Penis (tissue), 1 donor: ENCODE data around the genes ADAP2, NF1 and EVI2B.

DNA sequence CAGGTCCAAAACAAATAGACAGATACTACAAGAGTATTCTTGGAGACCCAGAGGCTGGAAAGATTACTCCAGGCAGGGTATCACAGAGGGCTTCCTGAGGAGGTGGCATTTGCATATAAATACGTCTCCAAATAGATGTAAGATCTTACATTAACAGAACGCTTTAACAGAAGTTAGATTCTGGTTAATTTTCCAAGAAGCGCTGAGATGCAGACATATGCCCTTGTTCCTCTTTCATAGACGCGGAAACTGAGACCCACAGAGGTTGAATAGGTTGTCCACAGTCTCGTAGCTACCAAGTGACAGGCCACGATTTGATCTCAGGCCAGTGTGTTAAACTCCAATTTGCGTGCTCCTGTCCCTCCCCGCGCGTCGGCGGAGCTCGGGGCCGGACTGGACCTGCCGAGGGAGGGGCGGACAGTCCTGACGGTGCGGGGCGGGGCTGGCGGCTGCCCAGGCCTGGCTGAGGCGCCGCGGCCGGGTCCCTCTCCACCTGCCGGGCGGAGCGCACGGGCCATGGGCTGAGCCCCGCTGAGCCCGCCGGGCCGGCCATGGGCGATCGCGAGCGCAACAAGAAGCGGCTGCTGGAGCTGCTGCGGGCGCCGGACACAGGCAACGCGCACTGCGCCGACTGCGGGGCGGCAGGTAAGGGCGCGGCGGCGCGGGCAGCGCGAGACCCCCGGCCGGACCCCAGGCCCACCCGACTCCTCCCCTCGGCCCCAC lies at the start of gene ADAP2:
Gene ADAP2, plus strand, starts transcription at position 482 of the 723 bp plus-strand sequence.
- PRO-cap = unidirectional peak, plus-strand start at position 492 of the sequence

GRCh38 chr17:30939021-30939711 lies 17.4 kb downstream of the ADAP2 start:
- PRO-cap = no peak

GRCh38 chr17:31094837-31095742 lies at the start of gene NF1:
Gene NF1, plus strand, starts transcription at chr17:31094977.
- PRO-cap = bidirectional peak, plus-strand start at chr17:31094977, minus-strand start at chr17:31094811; bidirectional peak, plus-strand start at chr17:31095287, minus-strand start at chr17:31095219; bidirectional peak, plus-strand start at chr17:31095661, minus-strand start at chr17:31095475

DNA sequence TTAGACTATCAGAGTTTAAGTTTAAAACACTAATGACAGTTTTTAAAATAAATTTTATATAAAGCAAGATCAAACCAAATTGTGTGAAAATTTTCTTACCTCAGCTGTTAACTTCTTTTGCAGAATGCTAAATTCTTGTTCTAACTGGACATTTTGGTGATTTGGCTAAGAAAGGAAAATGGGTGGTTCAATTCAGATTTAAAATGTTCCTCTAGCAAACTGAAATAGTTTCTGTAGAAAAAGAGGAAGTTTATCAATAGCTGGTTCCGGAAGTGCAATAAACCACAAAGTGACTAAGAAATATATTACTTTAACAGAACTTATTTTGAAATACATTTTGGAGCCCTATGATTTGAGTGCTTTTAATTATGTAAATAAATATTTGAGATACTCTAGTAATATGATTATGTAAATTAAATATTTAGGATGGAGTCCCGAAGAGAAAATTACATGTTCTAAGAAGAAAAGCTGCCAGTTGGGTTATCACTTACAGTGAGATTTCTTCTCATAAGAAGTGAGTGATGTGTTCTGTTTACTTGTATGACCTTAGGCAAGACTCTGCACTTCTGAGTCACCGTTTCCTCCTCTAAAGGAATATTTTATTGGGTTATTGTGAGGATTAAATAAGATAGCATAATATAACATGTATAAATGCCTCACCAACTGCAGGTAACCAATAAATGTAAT lies at the start of gene EVI2B:
Gene EVI2B, minus strand, starts transcription at position 175 of the 687 bp plus-strand sequence.
- PRO-cap = no peak

DNA sequence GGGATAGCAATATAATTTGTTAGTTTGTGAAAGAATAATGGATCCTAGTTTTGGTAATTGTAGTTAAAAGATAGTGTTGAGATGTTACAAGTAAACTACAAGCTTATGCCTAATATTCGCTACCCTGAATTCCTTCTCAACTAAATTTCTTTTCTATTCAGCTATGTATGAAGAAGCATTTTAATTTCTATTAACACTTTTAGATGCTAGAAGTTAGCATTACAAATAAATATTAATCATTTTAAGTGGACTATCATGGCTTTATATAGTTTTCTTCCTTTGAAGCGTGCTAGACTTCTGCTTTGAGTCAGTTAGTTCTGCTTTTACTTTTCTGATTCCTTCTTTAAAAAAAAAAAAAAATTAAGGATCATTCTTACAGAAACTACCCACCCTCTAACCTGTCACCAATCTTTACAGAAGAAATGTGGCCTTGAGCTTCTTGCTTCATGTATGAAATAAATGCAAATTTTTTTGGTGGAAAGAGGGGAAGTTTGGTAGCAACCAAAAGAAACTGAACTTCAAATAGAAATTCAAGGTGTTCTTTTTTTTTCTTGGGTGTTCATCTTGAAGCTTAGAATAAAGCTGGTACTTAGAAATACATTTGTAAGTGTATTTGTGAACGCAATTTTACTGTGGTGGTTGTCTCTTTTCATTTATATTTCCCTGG lies 2.3 kb downstream of the EVI2A start:
- PRO-cap = no peak

GRCh38 chr17:31413971-31414496 lies 22.6 kb downstream of the RAB11FIP4 start:
- PRO-cap = no peak

GRCh38 chr17:31431430-31431915 lies 40.0 kb downstream of the RAB11FIP4 start:
- PRO-cap = no peak

GRCh38 chr17:31431997-31432693 lies 40.7 kb downstream of the RAB11FIP4 start:
- PRO-cap = no peak

GRCh38 chr17:31479930-31480592 lies 88.6 kb downstream of the RAB11FIP4 start:
- PRO-cap = no peak

- PRO-cap = no peak
Observed at GRCh38 chr17:31508563-31509356, 117.3 kb downstream of the RAB11FIP4 start.

DNA sequence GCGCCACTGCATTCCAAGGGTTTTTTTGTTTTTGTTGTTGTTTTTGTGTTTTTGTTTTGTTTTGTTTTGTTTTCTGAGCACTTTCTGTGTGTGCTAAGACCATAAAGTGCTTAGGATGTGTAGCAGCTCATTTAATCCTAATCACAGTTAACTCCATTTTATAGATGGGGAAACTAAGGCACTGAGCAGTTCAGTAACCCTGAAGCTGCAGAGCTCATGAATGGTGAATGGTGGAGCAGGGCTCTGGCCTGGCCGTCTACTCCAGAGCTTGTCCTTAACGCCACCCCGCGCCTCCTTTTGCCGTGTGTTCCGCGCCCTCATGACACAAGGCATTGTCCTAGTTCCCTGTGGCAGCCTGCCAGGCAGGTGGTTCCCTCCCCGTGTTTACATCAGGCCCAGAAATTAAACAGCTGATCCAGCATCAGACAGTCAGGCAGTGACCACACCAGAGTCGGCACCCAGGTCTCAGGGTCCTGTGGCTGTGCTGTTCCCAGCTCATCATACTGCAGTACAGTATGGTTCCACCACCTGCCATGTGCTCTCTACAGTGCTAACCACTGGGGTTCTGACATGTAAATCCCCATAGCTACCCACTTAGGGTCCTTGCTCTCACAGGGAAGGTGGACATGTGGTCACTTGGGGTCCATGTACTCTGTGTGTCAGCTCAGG lies 119.6 kb downstream of the RAB11FIP4 start:
- PRO-cap = no peak

DNA sequence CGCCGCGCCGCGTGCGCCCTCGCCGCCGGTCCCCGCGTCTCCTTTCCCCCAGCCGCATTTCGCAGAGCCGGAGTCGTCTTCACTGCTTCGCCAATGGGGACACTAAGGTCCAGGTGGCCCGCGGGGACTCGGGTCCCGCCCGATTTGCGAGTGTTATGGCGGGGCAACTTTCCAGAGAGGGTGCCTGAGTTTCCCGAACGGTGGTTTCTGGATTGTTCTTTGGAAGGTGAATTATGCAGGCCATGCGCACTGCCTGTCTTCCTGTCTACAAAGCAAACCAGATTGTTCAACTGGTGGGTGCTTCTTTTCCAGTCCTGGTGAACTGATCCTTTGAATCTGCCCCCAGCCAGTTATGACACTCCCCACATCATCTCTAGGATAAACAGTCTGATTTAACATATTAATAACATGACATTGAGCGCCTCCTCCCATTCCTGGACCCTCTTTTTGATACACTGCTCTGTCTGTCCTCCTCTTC lies 158.9 kb downstream of the RAB11FIP4 start:
- PRO-cap = no peak

DNA sequence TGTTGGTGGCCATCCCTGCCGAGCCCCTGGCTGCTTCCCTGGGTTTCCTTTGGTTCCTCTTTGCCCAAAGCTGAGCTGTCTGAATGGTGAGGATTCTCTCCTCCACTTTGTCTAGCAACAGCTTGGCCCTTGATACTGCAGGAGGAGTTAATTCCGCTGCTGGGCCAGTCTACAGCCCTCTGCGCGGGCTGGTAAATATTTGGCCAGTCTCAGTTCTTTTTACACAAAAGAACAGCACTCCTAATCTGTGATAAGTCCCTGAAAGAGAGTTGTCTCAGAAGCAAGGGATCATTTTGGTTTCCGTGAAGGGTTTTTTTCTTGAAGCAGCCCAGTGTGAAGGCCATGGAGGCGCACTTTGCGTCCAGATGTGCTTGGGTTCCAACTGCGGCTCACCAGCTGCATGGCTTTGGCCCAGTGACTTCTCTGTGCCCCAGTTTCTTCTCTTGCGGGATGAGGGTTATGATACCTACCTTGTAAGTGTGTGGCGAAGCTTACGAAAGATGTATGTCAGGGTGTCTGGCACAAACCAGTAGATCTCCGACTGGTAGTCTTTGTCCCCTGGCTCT lies 171.1 kb downstream of the RAB11FIP4 start:
- PRO-cap = no peak

DNA sequence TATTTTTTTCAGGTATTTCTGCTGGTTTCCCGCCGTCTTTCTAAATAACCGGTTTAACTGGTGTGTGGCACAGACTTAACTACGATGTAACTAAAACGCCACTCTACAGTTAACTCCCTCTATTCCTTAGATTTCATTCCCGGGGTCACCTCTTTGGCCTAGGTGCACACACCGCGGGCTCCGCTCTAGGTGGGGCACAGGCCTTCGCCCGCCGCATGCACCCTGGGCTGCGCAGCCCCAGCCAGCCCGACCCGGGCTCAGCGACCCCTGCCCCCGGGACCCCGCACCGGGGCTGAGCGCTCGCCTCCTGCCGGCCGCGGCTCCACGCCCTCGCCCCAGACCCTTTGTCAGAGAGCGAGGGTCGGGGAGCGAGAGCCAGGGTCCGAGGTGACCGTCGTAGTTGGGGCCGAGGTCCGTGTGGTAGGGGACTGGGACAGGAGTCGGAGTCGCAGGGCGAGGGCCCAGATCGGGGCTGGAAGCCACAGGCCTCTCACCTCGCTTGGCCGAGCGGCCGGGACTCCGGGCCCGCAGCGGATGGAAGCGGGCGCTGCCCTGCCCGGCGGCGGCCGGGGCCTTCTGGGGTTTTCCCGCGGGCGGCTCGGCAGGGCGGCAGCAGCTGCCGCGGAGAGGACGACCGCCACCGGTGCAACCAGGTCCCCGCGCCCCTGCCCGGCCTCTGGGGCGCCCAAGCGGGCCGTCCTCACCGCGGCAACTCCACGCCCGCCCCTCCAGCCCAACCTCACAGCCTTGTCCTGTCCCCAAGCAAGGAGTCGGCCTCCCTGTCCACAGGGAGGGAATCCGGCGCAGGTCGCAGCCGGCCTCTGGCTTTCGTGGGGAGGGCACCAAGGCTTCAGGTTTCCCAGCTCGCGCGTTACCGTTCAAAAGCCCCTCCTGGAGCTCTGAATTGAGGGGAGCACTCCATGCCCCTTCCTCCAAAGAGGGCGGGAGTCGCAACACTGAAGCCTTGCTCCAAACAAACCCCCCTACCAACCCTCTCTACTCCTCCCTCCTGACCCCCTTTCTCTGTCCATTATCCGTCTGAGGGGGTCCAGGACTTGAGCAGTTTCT lies 15.5 kb upstream of the UTP6 start:
- PRO-cap = no peak

DNA sequence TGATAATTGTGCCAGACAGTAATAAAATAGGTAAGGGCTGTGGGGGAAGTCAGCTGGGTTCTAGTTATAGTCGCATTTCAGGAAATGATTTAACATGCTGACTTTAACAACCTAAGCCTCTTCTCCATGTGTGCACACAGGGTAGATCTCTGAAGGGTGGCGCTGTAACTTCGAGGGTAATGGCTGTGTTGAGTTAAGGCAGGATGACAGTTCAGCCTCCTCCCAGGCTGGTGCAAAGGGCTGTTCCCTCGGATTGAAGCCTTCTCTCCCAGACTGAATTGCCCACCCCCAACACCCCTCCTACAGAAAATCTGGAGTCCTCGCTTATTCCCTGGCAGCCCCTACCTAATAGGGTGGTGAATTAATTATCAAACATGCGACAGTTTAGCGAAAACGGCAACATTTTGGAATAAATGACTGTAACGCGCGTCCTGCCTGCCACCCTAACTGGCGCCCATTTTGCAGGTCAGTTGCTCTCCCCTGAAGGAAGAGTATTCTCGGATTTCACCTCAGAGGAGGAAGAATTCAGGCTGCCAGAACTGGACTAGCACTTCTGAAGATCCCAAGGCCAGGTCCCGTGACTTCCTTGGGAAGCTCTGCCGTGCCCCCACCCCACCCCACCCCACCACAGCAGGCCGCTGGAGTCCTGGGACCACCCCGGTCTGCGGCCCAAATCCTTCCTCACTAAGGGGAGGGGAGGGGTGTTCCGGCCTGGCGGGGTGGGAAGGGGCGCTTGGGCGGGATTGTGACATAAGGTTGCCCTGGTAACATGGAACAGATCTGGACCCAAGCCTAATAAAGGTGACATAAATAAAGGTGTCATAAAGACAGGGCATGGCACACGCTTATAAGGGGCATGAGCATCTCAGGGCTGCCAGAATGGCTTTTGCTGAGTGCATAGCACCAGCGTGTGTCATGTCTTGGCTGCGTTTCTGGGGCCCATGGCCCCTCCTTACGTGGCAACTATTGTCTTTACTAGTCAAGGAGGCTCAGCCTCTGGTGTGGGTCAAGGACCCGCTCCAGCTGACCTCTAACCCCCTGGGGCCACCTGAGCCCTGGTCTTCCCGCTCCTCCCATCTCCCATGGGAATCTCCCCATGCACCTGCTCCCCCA lies 13.4 kb downstream of the LRRC37B start:
- PRO-cap = no peak

GRCh38 chr17:32079746-32080101 lies 62.6 kb upstream of the RHOT1 start:
- PRO-cap = no peak

DNA sequence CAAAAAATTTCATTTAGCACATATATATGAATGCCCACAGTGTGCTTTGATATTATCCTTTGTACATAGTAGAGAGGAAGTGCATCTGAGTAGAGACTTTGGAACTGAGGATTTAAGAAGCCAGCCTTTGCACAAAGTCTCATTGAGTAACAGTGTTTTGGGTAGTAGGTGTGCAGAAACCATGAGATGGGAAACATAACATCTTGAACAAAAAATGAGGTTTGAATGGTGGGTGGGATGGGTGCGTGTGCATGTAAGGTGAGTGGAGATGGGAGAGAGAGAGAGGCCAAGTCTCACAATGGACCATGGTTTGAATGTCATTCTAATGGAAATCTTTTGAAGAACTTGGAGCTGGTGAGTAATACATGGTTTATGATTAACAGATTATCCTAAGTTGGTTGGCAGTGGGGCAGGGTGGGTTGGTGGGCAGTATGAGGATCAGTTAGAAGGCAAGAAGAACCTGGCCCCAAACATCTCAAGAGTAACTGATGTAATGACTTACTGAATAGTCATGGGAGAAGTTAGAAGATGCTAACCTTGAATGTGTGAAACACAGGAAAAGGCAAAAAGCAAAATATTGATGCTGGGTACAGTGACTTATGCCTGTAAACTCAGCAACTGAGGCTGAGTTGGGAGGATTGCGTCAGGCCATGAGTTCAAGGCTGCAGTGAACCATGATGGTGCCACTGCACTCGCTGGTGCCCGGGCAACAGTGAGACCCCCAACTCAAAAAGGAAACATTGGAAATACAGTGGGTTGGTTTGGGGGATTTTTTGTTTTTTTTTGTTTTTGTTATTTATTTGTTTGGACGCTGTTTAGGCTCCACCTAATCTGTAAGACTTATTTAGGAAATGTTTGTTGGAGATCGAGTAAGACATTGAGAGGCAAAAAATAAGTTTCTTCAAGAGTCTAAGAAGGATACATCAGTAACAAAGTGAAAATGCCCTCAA lies 32.7 kb downstream of the ZNF207 start:
- PRO-cap = no peak

GRCh38 chr17:32523923-32524476 lies 37.2 kb downstream of the CDK5R1 start:
- PRO-cap = no peak

GRCh38 chr17:32555527-32556632 lies 69.1 kb downstream of the CDK5R1 start:
- PRO-cap = no peak

DNA sequence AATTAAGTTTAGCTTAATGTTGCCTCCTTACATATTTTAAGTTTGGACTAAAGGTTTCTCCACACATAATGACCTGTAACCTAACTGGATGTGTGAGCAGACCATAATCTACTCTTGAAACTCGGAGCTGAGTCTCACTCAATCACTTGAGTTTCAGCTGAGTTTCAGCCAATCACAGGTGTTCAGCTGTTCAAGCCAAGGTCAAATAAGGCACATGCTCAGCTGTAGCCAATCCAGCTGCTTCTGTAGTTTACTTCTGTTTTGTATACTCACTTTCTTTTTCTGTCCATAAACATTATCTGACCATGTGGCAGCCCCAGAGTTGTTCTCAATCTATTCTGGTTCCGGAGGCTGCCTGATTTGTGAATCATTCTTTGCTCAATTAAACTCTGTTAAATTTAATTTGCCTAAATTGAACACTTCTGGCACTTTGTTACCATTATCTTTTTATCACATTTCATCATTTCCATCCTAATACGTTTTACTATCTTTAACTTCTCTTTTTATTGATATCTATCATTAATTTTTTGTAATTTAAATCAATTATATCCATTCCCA lies 72.6 kb downstream of the CDK5R1 start:
- PRO-cap = no peak